Measurements from ENCODE around the genes PELI3 and RBM14.

- PRO-cap, result no peak
- RAMPAGE, long total RNA, 3 experiments, result no peak in any of the 3 experiments
Measured at GRCh38 chr11:66243232-66244410, 13.9 kb upstream of the KLC2 start.

- PRO-cap, result no peak
- RAMPAGE, long total RNA, 3 experiments, result start-site peak on the plus strand in 1 of 3 experiments, at chr11:66260838-66260855 at its widest, 30 reads per replicate
Measured at GRCh38 chr11:66260782-66261192, 3.3 kb downstream of the KLC2 start.

GRCh38 chr11:66269074-66269948 lies 872 bp downstream of the RAB1B start:
- PRO-cap, result no peak
- RAMPAGE, long total RNA, 3 experiments, result no peak in any of the 3 experiments

GRCh38 chr11:66279355-66279959 lies 1.5 kb downstream of the CNIH2 start:
- PRO-cap, result no peak
- RAMPAGE, long total RNA, 3 experiments, result no peak in any of the 3 experiments

DNA sequence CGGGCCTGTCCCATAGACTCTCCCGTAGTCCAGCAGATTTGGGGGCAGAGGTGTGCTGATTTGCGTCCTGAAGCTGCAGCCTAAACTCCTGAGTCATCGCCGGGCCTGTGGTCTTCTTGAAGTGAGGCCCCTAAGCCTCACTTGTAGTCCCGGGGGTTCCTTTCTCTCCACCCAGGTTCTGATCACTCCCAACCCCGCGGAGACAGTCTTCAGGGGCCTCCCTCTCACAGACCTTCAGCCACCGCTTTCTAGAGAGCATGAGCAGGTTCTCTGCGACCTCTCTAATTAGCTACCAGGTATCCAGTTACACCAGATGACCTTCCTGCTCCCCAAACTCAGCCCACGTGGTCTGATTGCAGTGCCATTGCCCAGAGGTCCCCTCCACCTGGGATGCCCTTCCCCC lies 987 bp upstream of the YIF1A start:
- PRO-cap, result no peak
- RAMPAGE, long total RNA, 3 experiments, result no peak in any of the 3 experiments

GRCh38 chr11:66312753-66313688 lies 3.8 kb downstream of the CD248 start:
- PRO-cap, result no peak
- RAMPAGE, long total RNA, 3 experiments, result no peak in any of the 3 experiments

DNA sequence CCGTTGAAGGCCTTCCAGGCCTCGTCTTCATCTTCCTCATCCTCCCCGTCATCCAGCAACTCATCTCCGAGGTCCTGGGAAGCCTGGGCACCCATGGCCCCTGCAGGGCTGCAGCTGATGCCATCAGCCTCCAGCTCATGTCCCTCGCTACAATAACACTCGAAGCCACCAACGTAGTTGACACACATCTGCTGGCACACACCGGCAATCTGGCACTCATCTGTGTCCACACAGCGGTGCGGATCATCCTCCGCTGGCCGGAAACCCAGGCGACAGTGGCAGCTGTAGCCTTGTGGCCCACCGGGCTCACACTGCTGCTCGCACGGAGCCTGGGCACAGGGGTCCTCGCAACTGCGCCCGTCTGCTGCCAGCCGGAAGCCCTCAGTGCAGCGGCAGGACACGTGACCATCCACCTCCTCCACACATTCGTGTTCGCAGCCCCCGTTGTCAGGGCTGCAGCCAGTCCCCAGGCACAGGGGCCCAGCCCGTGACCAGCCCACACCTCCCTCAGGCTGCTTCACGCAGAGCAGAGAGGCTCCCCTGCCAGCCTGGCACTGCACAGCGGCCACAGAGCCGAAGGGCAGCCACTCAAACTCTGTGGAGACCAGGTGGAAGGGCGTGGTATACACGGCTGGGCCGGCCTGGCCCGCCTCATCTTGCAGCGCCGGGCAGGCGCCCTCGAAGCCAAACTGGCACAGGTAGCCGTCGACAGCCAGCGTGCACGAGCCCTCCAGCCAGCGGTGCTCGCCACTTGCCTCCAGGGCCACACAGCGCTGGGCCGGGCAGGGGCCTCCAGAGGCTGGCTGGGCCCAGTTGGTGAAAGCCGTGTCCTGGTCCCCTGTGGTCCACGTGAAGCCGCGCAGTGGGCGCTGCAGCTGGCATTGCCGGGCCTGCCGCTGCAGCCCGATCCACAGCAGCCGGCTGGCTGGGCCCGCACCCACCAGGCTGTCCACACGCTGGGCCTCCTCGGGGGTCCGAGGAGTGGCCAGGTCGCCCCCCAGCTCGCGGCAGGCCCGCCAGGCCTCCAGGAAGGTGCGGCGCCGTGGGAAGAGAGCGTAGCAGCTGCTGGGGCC lies 640 bp downstream of the CD248 start:
- PRO-cap, result no peak
- RAMPAGE, long total RNA, 3 experiments, result no peak in any of the 3 experiments

- PRO-cap, result no peak
- RAMPAGE, long total RNA, 3 experiments, result no peak in any of the 3 experiments
Measured at GRCh38 chr11:66371069-66371265, 593 bp downstream of the SLC29A2 start.

DNA sequence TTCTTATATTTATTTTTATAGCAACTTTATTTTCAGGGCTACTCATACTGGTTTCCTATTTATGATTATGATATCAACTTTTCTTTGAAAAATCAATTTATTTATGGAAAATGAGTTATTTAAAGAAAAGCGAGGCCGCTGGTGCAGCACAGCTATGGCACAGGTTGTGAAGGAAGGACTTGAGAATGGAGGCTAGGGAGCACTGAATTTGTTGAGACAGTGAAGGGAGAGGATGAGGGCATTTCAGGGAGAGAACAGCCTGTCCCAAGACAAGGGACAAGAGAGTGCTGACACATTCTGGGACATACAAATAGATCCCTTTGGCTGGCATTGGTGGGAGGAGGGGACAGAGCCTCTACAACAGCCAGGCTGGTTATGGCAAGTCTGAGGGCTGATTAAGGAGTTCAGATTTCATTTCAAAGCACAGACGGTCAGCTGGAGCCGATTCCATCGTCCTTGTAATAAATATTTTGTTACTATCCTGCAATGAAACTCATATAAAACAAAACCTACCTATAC lies 1.7 kb upstream of the SLC29A2 start:
- PRO-cap, result no peak
- RAMPAGE, long total RNA, 3 experiments, result no peak in any of the 3 experiments

GRCh38 chr11:66466833-66467638 lies at the start of gene PELI3:
Gene PELI3 (plus strand): TSS chr11:66466905.
- PRO-cap, result bidirectional peak, plus-strand start at chr11:66466911, minus-strand start at chr11:66466686
- RAMPAGE, long total RNA, 3 experiments, result start-site peak on the plus strand in 1 of 3 experiments, at chr11:66467240-66467558 at its widest, 5 reads per replicate

GRCh38 chr11:66616560-66616719 lies at the start of gene RBM14:
Gene RBM14 (plus strand): TSS chr11:66616630.
- PRO-cap, result bidirectional peak, plus-strand start at chr11:66616630, minus-strand start at chr11:66616421
- RAMPAGE, long total RNA, 3 experiments, result start-site peak on the plus strand in 3 of 3 experiments, at chr11:66616607-66616649 at its widest, 166 to 254 reads per replicate

- PRO-cap, result no peak
- RAMPAGE, long total RNA, 3 experiments, result no peak in any of the 3 experiments
Measured at GRCh38 chr11:66622802-66623649, 6.6 kb downstream of the RBM14 start.

DNA sequence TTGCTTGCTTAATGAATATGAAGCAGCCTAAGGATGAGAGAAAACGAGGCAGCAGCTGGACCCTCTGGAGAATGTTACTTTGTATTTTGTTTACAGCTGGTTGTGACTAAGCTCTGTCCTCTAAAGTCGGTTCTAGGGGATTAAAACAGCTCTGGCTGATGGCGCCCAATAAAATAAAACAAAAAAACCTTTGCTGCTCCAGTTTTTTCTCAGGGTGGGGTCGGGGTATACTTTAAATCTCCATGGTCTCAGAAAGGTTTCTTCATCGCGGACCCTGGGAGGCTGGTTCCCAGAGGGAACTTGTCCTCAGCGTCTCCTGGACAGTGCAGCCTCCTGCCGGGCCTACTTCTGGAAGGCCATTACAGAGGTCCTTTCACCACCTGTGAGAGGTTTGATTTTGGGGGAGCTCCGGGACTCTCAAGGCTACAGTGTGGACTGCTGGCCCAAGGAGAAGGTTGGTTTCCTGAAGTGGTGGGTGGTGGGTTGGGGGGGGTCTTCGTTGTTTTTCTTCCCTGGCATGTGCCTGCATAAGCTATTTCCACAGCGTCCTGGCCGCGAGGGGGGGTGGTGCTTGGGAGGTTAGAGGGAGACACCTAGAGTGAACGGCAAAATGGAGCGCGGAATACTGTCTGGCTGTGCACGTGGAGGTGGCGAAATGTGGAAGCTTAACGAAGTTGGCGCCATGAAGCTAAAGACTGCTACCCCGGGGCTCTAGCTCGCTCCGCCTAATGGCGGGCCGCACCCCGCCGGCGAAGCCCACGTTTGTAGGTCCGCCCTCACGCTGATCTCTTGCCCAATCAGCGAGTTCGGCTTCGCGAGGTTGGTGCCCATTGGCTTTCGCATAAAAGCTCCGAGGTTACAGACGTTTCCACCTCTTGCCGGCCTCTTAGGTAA lies 587 bp upstream of the RBM4 start:
- PRO-cap, result bidirectional peak, plus-strand start outside the sequence, minus-strand start at position 727 of the sequence
- RAMPAGE, long total RNA, 3 experiments, result no peak in any of the 3 experiments

GRCh38 chr11:66686757-66687266 lies 9.1 kb upstream of the RBM4B start:
- PRO-cap, result no peak
- RAMPAGE, long total RNA, 3 experiments, result no peak in any of the 3 experiments

DNA sequence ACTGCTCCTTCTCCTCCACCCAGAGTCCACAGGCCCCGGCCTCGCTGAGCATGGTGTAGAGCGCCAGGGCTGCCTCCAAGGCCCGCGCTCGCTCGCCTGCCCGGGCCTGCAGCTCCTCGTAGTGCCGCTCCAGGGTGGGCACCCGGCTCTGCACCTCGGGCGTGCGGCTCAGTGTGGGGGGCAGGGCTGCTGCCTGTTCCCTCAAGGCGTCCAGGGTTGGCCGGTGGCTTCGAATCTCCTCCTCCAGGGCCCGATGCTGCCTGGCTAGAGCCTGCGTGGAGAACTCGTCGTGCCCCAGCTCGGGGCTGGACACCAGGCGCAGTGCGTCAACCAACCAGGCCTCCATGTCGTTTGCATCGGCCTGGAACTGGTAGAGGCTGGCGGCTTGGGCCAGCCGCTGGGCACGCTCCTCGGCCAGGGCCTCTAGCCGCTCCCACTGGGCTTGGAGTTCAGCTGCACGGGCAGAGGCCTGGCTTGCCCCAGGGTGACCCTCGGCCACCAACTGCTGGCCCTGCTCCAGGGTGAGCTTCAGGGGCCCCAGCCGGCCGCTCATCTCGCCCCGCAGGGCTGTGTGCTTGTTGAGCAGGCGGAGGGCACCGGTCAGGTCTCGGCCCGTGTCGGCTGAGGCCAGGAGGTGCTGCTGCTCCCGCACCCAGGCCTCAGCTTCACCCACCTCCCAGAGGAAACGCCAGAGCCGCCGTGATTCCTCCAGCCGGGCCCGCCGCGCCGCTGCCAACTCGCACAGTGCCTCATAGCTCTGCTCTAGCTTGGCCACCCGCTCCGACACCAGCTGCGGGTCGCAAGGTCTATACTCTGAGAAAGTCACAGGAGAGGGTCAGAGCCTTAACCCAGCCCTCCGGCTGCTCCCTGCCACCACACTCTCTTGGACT lies 24.1 kb downstream of the SPTBN2 start:
- PRO-cap, result unidirectional peak, plus-strand start at position 725 of the sequence
- RAMPAGE, long total RNA, 3 experiments, result no peak in any of the 3 experiments

- PRO-cap, result no peak
- RAMPAGE, long total RNA, 3 experiments, result no peak in any of the 3 experiments
Measured at GRCh38 chr11:66720143-66720751, 8.8 kb downstream of the SPTBN2 start.

GRCh38 chr11:66749042-66749703 lies 4.6 kb downstream of the C11orf80 start:
- PRO-cap, result no peak
- RAMPAGE, long total RNA, 3 experiments, result no peak in any of the 3 experiments

DNA sequence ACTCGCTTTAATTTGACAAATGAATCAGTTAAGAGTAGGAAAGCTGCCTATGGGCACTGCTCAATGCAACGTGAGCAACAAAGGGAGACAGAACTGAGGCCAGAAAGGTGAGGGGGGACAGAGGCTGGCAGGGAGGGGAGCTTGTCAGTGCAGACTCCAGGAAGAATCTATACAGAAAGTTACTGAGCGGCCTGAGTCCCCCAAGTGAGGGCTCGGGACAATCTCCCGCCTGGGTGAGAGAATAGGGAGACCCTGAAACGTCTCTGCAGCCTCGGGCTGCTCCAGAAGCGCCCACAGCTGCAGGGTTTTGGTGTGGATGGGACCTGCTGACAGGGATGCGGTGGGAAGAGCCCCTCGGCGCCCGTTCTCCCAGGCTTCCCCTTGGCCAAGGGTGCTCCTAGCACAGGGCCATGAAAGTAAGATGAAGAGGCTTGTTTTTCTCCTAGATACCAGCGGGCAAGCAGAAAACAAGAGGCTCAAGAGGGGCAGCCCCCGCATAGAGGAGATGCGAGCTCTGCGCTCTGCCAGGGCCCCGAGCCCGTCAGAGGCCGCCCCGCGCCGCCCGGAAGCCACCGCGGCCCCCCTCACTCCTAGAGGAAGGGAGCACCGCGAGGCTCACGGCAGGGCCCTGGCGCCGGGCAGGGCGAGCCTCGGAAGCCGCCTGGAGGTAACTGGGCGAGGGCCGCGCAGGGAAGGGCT lies 689 bp upstream of the RCE1 start:
- PRO-cap, result bidirectional peak, plus-strand start at position 594 of the sequence, minus-strand start at position 540 of the sequence
- RAMPAGE, long total RNA, 3 experiments, result no peak in any of the 3 experiments

DNA sequence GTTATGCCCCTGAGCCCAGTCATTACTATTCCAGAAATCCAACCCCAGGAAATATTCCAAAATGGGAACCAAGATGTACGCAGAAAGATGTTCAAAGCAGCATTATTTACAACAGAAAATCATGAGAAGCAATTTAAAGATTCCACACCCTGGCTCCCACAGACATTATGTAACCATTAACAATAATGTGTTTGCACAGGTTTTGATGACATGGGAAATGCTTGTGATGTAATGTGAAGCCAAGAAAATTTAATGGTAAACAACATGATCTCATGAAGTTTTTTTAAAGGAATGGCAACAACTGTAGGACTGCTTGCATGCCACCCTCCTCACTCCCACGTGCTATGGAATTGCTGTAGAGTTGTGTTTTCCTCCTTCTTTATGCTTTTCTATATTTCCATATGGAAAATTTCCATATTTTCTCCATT lies 20.7 kb downstream of the LRFN4 start:
- PRO-cap, result no peak
- RAMPAGE, long total RNA, 3 experiments, result no peak in any of the 3 experiments

DNA sequence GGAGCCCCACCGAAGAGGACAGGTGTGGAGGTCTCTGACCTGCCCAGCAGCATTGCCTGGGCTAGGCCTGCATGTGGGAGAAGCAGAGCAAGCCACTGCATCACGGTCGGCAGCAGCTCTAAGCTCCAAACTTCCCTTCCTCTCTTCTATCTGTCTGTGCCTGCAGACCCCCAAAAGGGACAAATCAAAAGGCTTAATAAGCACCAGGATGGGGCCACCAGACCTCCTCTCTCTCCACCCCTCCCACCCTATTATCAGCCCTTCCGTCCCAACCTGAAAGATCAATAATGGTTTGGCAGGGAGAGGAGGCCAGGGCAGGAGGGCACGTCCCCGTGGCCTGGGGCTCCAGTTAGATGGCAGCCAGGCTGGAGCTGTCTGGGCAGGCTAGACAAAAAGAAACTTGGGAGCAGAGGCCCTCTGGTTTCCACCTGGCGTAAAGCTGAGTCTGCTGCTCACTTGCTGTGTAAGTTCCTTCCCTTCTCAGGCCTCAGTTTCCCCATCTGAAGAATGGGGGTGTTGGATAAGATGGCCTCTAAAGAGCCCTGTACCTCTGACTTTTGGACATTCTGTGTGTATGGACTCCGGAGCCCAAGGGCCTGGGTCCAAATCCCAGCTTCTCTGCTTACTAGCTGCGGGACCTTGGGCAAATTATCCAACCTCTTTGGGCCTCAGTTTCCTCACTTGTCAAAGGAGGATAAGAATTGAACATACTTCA lies 3.8 kb upstream of the RHOD start:
- PRO-cap, result no peak
- RAMPAGE, long total RNA, 3 experiments, result no peak in any of the 3 experiments

All from tibial nerve (tissue), 3 donors.